Measurements from ENCODE around the genes DGUOK and INO80B.

GRCh38 chr2:73307707-73308270, 14.4 kb upstream of the EGR4 start:
- PRO-cap, 10 experiments, result no peak in any of the 10 experiments

DNA sequence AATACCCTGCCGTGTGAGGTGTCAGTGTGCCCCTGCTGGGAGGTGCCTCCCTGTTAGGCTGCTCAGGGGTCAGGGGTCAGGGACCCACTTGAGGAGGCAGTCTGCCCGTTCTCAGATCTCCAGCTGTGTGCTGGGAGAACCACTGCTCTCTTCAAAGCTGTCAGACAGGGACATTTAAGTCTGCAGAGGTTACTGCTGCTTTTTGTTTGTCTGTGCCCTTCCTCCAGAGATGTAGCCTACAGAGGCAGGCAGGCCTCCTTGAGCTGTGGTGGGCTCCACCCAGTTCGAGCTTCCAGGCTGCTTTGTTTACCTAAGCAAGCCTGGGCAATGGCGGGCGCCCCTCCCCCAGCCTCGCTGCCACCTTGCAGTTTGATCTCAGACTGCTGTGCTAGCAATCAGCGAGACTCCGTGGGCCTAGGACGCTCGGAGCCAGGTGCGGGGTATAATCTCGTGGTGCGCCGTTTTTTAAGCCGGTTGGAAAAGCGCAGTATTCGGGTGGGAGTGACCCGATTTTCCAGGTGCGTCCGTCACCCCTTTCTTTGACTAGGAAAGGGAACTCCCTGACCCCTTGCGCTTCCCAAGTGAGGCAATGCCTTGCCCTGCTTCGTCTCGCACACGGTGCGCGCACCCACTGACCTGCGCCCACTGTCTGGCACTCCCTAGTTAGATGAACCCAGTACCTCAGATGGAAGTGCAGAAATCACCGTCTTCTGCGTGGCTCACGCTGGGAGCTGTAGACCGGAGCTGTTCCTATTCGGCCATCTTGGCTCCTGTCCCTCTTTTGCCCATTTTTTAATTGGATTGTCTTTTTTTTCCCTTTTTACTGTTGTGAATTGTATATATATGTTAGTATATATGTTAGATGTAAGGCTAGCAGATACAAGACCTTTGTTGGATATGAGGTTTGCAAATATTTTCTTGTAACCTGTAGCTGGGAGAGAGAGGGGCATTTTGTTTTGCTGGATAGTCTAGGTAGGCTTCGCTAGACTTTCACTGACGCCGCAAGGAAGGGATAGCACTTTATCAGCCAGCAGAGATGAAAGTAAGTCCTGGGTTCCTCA, 100.0 kb downstream of the ALMS1 start:
- PRO-cap, 10 experiments, result peak in 1 of 10 experiments; most common plus-strand start position 401 of the sequence (in 1)

- PRO-cap, 10 experiments, result no peak in any of the 10 experiments
These were observed 7.4 kb upstream of the DGUOK start for GRCh38 chr2:73919185-73919788.

DNA sequence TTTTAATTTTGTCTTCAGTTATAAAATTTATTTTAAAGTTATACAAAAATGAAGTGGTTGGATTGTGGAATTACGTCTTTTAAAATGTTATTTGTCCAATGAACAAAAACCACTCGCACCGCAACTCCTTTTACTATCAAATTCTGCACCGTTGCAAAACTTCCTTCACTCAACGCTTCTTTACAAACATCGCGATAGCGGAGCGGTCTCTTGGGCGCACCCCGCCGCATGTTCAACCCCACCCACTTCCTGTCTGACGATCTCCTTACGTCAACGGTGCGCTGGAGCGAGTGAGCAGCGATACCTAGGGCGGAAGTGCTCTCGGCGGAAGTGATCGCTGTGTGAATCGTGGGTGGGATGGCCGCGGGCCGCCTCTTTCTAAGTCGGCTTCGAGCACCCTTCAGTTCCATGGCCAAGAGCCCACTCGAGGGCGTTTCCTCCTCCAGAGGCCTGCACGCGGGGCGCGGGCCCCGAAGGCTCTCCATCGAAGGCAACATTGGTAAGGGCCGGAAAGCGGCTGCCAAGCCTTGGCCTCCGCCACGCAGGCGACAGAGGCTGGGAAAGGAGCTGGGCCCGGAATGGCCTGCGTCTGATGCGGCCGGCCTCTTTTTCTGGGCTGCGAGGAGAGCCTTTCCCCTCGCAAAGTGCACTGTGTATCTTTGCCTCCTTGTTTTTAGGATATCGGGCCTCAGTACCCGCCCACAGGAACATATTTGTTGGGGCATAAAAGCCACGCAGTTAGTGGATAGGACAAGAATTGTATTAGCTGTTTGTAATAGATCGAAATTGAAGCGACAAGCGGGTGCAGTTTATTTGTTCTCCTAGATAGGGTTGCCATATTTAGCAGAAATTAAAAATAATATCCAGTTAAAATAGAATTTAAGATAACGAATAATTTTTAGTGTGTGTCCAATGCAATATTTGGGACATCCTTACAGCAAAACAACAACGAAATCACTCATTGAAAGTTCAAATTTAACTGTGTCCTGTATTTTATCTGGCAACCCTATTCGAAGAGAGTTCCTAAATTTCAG, at the start of gene DGUOK:
Gene DGUOK (plus strand): TSS at position 327 of the 1,034 bp plus-strand sequence.
- PRO-cap, 10 experiments, result peak in 10 of 10 experiments; most common plus-strand start position 333 of the sequence (in 7); most common minus-strand start position 224 of the sequence (in 4)

- PRO-cap, 10 experiments, result no peak in any of the 10 experiments
These were observed 24.7 kb downstream of the DGUOK start for GRCh38 chr2:73951307-73951868.

GRCh38 chr2:74008806-74009322, 24.2 kb downstream of the TET3 start:
- PRO-cap, 10 experiments, result peak in 1 of 10 experiments; most common minus-strand start chr2:74009068 (in 1)

DNA sequence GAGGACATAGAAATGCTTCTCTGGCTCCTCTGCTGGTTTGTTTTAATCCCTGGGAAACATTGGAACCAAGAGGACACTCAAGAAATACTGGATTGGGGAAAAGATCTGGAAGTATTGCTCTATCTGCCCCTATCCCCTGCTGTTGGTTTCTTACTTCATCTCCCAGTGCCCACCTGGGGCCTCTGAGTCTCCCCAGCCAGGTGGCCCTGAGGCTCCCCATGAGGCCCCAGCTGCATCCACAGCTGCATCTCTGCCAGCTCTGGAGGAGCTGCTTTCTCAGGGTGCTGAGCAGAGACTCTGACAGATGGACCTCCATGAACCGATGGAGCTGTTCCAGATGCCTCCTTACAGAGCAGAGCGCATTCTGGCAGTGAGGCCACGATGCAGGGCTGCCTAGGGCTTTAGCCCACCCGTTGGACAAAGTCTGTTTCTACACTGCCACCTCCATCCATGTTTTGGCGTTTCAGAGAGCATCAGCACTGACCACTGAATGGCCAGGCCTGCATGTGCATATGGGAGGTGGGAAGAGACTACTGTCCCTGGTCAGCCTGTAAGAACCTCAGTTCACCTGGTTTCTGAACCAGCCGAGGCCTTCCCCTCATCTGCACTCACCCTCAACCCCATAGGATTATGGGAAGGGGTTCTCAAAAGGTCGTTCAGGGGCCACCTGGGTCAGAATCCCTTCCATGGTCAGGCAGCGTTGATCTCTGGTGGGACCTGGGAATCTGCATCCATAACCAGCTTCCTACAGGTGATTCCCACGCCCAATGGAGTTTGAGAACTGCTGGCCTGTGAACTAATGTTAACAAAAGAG, 36.5 kb downstream of the TET3 start:
- PRO-cap, 10 experiments, result no peak in any of the 10 experiments

- PRO-cap, 10 experiments, result no peak in any of the 10 experiments
These were observed 64.3 kb downstream of the TET3 start for GRCh38 chr2:74048713-74049662.

DNA sequence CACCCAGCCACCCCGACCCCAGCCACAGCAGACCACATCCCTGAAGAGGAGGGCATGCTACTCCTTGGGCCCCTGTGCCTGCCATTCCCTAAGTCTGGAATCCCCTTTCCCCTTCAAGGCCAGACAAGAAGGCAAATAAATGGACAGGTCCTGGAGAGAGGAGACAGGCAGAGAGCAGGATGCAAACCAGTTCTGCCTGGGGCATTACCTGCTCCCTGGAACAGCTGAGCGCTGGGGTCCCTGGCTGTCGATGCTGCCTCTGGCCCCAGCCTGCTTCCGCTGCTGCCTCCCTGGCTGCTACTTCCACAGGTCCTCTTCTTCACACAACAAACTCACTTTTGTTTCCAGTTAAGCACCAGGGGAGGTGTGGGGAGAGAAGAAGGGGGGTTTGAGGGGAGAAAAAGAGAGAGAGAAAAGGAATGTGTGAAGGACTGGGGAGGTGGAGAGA, 53.2 kb downstream of the SLC4A5 start:
- PRO-cap, 10 experiments, result no peak in any of the 10 experiments

DNA sequence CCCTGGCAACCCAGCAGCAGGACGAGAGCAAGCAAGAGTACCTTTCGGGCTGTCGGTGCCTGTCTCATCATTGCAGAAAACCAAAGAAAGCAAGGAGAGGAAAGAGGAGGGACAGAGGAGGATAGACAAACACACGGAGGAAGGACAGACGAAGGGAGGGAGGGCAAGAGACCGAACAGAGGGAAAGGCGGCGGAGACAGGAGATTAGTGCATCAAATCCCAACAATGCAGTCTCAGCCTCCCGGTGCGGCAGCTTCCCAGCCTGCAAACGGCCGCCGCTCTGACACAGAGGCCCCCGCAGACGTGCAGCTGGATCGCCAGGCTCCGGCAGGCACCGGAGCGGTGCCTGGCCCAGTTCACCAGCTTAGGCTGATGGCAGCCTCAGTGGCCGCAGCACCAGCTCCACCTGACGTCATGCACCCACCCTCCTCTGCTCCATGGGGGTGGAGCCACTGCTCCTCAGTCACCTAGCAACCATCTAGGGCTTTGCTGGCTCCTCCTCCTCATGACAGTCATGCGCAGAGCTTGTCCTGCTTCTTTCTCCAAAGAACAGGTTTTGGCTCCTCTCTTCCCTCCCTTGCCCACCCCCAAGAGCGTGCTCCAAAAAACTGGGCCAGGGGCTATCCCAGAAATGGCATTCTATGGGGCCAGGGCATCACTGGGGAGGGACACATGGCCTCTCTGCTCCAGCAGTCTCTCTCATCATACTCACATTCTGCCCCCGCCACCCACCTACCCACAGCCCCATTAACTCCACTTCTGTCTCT, 5.6 kb downstream of the DCTN1 start:
- PRO-cap, 10 experiments, result peak in 2 of 10 experiments; most common plus-strand start position 521 of the sequence (in 1); most common minus-strand start position 386 of the sequence (in 2)

DNA sequence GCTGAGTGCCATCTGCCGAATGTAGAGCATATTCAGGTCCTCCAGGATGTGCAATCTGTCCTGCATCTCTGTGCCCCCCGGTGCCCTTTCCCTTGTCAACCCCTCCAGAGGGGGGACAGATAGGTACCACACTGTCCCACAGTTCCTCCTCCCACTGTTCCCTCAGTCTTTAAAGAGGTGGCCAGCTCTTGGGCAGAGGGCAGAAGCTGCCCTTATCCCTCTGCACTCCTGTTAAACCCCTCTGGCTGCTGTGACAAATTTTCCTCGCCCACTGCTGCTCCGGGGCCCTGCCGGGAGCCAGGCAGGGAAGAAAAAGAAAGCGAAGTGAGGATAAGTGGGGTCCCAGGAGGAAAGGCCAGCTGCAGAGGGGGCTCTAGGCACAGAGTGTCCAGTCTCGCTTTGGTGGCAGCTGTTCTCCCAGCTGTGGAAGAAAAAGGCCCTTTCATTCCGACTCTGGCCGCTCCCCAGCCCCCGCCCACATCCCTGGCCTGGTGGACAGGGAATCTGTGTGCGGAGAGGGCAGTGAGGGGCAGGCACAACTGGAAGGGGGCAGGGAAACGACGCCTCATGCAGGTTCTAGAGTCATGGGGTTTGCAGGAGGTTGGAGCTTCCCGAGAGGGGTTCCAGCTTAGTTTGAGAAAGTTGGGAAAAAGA, 2.1 kb downstream of the RTKN start:
- PRO-cap, 10 experiments, result peak in 1 of 10 experiments; most common plus-strand start position 532 of the sequence (in 1); most common minus-strand start position 386 of the sequence (in 1)

GRCh38 chr2:74454563-74455656, at the start of gene INO80B:
Gene INO80B, plus strand, starts transcription at chr2:74455087.
- PRO-cap, 10 experiments, result peak in 9 of 10 experiments; most common plus-strand start chr2:74455117 (in 8); most common minus-strand start chr2:74454830 (in 2)

DNA sequence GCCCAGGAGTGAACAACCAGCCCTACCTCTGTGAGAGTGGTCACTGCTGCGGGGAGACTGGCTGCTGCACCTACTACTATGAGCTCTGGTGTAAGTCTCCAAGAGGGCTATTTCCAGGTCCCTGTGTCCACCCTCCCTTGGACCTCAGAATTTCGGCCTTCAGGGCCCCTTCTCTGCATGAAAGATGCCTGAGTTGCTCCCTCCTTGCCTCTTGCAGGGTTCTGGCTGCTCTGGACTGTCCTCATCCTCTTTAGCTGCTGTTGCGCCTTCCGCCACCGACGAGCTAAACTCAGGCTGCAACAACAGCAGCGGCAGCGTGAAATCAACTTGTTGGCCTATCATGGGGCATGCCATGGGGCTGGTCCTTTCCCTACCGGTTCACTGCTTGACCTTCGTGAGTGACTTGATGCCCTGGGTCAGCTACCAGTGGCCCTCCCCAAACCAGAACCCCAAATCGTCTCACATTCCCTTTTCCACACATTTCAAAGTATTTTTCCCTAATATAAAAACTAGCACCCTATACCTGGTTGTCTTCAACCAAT, 1.5 kb downstream of the WBP1 start:
- PRO-cap, 10 experiments, result peak in 2 of 10 experiments; most common minus-strand start position 223 of the sequence (in 1)

GRCh38 chr2:74460198-74460940, 2.1 kb downstream of the WBP1 start:
- PRO-cap, 10 experiments, result peak in 2 of 10 experiments; most common minus-strand start chr2:74460372 (in 1)

DNA sequence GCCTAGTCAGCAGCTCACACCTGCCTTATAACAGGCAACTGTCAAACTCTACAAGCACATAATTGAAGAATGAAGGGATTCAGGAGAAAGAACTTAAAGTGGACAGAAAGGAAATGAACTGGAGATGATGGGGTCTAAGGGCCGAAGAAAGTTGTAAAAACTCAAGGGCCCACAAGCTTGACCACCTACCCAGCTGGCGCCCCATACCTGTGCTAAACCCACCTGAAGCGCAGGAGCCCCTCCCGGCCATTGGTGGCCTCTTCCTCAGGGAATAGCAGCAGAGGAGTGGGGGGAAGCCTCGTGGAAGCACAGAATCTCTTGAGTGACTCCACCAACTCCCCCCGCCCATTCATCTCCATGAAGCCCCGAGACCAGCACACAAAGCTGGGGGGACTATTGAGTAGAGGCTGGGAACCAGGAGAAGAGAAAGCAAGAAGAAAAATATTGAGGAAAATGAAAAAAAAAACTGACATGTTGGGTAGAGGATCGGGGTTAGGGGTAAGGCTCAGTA, 922 bp downstream of the AUP1 start:
- PRO-cap, 10 experiments, result no peak in any of the 10 experiments

- PRO-cap, 10 experiments, result no peak in any of the 10 experiments
These were observed 10.4 kb downstream of the HTRA2 start for GRCh38 chr2:74540116-74540484.

- PRO-cap, 10 experiments, result peak in 10 of 10 experiments; most common plus-strand start chr2:74715469 (in 10); most common minus-strand start chr2:74715554 (in 2)
These were observed 61.3 kb downstream of the SEMA4F start for GRCh38 chr2:74714975-74716171.

DNA sequence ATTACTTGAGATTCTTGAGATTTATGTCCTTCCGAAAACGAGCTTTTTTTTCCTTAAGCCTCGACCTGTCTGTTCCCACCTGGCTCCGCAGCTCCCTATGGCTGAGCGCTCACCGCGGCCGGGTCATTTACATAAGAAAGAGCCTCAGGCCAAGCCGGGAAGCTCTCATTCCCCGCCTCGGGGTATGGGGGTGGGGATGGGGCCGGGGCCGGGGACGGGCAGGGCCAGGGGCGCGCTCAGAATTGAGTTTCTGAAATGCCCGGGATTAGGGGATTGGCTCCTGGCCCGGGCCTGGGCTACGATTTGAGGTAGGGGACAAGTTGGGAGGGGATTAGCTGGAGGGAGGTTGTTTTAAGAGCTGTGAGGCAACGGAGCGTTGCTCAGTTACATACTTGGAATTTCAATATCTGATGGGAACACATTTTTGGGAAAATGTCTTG, 1.5 kb downstream of the HK2 start:
- PRO-cap, 10 experiments, result peak in 10 of 10 experiments; most common plus-strand start position 126 of the sequence (in 3); most common minus-strand start position 99 of the sequence (in 6)

- PRO-cap, 10 experiments, result peak in 2 of 10 experiments; most common plus-strand start chr2:74856529 (in 2); most common minus-strand start chr2:74856250 (in 1)
These were observed 22.2 kb downstream of the HK2 start for GRCh38 chr2:74855822-74856808.

GRCh38 chr2:75238914-75239406, 39.6 kb upstream of the TACR1 start:
- PRO-cap, 10 experiments, result no peak in any of the 10 experiments

Measured in Metastatic Breast Carcinoma in the Brain (tissue), 10 donors.